HT1080 (cell line): ENCODE results near the genes HTR1A, RGS7BP, CENPK and CD180.

DNA sequence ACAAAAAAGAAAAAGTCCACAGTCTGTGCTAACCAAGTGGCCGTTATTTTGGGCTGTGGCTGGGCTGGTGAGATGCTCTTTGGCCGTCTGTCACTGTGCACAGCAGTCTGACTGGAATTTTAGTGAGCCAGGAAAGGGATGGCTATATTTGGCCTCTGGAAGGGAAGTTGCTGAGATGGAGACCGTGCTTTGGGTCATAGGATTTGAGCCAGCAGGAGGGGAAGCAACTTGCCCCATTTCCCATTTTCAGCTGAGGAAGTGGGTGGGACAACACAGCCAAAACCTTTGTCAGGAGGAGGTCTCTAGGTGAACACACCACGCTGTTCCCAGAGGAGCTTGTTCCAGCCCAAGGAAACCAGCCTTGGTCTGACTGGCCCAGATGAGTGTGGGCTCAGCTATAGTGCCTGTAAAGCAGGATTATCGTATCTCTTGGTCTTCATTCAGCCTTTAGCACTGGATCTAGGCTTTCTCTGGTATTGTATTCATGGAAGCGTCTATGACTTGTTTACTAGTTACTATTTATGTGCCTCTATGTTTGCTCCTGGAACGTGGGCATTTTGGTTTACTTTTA is 334.3 kb downstream of the ZSWIM6 start:
RAMPAGE:
- cytosol, long total RNA: no peak
- long total RNA: no peak
- nucleus, long total RNA: no peak

DNA sequence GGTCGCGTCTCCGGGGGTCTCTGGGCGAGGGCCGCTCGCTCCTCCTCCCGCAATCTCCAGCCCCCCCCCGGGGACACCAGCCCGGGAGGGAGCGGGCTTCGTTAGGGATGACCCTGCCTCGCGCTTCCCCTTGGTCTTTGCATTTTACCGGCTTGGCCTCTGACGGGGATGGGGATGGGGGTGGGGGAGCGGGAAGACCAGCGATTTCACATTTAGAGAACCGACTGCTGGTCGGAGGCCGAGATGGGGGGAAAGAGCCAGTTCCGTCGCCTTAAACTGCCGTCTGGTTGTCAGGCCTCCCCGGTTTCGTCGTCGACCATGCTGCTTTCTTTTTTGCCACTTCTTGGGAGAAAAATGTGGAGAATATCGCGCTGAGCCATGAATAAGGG is 777 bp downstream of the KIF2A start:
RAMPAGE:
- cytosol, long total RNA: no peak
- long total RNA: no peak
- nucleus, long total RNA: no peak

DNA sequence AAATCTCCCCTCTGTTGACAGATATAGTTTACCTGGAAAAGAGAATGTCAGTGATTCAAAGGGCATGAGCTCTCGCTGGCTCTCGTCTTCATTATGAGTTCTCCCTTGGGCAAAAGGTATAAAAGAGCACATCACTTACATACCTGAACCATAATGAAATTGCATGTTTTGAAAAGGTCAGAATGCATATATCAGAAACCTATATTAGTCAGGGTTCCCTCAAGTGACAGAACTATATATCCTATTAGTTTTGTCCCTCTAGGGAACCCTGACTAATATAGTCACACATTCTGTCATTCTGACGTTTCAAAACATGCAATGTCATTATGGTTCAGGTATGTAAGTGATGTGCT is 576.5 kb downstream of the LRRC70 start:
RAMPAGE:
- cytosol, long total RNA: no peak
- long total RNA: no peak
- nucleus, long total RNA: no peak

GRCh38 chr5:63164565-63165474 is 586.2 kb downstream of the LRRC70 start:
RAMPAGE:
- cytosol, long total RNA: no peak
- long total RNA: no peak
- nucleus, long total RNA: no peak

DNA sequence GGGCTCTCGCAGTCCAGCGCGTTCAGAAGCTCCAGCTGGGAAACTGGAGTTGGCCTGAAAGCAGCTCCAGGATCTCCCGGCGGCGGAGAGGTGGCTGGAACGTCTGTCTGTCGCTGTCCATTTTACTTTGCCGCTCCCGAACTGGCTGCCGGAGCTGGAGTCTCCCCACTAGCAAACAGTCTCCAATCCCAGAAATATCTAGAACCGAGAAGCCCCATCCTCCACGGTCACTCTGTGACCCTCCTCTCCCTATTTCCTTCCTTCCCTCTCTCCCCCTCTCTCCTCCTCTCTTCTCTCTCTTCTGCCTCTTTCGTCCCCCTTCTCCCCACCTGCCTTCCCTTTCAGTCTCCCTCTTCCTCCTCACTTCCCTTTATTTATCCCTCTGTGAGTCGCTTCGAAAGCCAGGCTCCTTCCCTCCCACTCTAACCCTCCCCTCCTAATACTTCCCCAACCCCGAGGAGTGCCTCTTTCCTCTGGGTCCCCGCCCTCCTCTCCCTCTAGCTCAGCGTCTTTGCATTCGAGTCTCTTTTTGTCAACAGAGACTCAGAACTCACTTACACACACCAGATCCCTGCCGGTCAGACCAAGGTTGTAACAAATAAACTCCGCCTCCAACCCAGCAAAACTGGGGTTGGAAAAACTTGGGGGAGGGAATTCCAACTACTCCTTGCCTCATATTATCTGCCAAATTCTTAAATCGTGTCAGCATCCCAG is at the start of gene HTR1A:
Gene HTR1A, minus strand, starts transcription at position 537 of the 714 bp plus-strand sequence.
RAMPAGE:
- cytosol, long total RNA: no peak
- long total RNA: no peak
- nucleus, long total RNA: no peak

GRCh38 chr5:64164177-64164482 is 1.5 kb upstream of the RNF180 start:
RAMPAGE:
- cytosol, long total RNA: no peak
- long total RNA: no peak
- nucleus, long total RNA: no peak

DNA sequence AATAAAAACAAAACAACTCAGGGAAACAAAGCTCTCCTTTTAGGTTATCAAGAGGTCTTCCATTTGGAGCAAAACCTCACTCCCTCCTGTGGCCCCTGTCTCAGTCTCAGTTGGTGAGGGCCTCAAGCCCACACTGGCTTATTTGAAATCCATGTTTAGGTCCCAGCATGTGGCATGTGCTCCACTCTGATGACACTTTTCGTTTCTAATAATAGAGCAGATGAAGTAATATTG is 265 bp upstream of the RGS7BP start:
RAMPAGE:
- cytosol, long total RNA: no peak
- long total RNA: no peak
- nucleus, long total RNA: no peak

DNA sequence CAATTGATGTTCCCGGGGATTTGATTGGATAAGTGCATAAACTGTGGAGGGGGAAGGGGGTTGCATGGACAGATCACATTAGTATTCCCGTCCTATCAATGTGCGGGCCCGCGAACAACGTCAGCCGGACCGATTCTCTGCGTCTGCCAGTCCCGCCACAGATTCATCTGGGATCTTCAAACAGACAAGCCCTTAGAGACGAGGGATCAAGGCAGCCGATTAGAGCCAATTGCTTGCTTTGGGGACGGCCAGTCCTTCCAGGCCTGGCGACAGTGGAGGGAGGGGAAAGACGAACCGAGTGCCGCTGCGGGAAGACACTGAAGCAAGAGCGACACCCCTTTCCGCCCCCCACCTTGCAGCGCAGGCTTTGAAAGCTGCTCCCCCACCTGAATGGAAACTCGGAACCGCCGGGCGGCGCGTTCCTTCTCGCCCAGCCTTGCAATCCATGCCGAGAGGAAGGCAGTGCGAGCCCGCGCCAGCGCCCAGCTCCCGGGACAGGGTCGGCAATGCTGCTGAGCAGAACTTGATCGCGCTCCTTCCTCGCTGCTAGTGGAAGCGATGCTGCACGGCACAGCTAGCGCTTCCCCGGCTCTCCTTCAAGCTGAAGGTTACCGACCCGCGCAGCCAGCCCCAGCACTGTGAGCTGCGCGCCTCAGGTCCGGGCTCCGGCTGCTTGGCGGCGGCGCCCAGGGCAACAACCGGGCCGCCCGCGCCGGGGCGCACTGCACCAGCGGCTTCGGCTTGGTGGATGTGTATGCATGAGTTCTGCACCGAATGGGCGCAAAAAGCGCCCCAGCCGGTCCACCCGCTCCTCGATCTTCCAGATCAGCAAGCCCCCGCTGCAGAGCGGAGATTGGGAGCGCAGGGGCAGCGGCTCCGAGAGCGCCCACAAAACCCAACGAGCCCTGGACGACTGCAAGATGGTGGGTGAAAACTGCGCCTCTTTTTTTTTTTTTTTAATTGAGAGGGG is at the start of gene RGS7BP:
Gene RGS7BP, plus strand, starts transcription at position 149 of the 970 bp plus-strand sequence.
RAMPAGE:
- cytosol, long total RNA: no peak
- long total RNA: no peak
- nucleus, long total RNA: no peak

DNA sequence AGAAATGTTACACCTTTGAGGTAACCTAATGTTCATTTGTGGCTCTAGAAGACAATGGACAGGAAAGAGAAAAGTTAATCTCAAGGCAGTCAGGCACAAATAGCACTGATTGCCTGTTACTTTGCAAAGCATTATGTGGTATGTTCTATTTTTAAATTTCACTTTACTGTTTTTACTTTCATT is 67.4 kb downstream of the CWC27 start:
RAMPAGE:
- cytosol, long total RNA: no peak
- long total RNA: no peak
- nucleus, long total RNA: no peak

DNA sequence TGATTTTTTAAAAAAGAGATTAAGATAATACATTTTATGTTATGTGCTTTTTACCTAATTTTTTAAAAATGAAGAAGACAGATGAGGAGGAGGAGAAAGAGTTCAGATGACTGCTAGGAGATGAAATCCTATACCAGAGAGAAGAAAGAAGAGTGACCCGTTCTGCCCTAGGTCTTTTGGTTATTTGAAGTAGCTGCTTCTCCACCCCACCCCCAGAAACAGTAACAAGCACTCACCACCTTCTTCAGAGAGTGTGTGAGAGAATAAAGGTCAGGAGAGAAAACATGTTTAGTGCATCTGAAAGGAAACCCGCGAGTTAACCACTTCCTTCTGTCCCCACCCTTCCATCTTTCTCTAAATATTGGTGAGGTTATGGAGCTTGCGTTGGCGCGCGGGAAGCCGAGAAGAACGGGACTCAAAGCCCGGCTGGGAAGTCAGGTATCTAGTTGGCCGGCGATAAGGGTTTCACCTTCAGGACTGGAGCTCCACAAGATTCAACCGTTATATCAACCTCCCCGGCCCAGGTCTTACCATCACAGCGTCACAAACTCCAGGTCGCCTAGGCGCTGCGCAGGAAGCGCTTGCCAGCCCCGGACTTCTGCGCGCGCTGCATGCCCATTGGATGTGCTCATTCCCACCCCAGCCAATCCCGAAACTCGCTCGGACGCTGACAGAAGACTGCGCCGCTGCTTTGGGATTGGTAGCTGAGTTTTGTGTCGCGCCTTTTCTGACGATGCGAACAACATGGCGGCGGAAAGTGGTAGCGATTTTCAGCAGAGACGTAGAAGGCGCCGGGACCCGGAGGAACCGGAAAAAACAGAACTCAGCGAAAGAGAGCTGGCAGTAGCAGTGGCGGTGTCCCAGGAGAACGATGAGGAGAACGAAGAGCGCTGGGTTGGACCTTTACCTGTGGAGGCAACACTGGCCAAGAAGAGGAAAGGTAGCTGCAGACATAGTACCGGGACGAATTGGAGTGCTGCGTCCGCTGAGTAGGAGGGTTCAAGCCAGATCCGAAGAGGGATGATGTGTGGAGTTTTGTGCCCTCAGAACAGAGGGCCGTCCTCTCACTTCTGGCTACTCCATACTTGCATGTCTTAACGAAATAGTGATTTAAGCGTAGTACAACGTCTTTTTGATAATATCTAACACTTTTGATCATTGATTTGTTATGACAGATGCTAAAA is at the start of gene CENPK:
Gene CENPK, minus strand, starts transcription at position 602 of the 1,184 bp plus-strand sequence.
RAMPAGE:
- cytosol, long total RNA: start-site peak on the minus strand centred at position 576 of the sequence, 57 bp wide, 1,523 and 1,873 reads in 2 replicates; start-site peak on the plus strand centred at position 731 of the sequence, 16 bp wide, 87 and 175 reads in 2 replicates
- long total RNA: start-site peak on the minus strand centred at position 578 of the sequence, 53 bp wide, 779 reads
- nucleus, long total RNA: start-site peak on the minus strand centred at position 572 of the sequence, 30 bp wide, 660 and 145 reads in 2 replicates; start-site peak on the plus strand centred at position 732 of the sequence, 14 bp wide, 326 and 201 reads in 2 replicates

GRCh38 chr5:65719324-65720270 is 2.3 kb downstream of the SGTB start:
RAMPAGE:
- cytosol, long total RNA: no peak
- long total RNA: no peak
- nucleus, long total RNA: no peak

GRCh38 chr5:65788015-65788530 is 66.1 kb downstream of the NLN start:
RAMPAGE:
- cytosol, long total RNA: no peak
- long total RNA: no peak
- nucleus, long total RNA: no peak

DNA sequence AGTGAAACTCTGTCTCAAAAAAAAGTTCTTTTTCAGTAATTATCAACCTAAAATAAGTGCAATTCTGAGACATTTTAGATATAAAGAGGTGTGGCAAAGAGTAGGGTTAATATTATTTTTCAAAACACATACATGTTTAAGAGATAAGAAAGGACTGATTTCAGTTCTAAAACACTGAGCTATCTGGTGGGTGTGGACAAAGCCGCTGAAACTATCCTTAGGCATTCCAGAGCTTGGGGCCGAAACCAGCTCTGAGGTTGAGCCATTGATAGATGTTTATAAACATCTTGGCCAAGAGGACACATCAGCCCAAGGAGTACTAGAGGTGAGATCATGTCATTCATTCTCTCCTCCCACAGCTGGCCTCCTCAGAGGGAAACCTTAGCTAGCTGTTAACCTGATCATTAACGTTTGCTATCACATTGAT is 89.8 kb downstream of the NLN start:
RAMPAGE:
- cytosol, long total RNA: no peak
- long total RNA: no peak
- nucleus, long total RNA: no peak

RAMPAGE:
- cytosol, long total RNA: no peak
- long total RNA: no peak
- nucleus, long total RNA: no peak
Measured at GRCh38 chr5:65924596-65925462, 1.5 kb upstream of the ERBIN start.

RAMPAGE:
- cytosol, long total RNA: no peak
- long total RNA: no peak
- nucleus, long total RNA: no peak
Measured at GRCh38 chr5:66010286-66010734, 83.9 kb downstream of the ERBIN start.

DNA sequence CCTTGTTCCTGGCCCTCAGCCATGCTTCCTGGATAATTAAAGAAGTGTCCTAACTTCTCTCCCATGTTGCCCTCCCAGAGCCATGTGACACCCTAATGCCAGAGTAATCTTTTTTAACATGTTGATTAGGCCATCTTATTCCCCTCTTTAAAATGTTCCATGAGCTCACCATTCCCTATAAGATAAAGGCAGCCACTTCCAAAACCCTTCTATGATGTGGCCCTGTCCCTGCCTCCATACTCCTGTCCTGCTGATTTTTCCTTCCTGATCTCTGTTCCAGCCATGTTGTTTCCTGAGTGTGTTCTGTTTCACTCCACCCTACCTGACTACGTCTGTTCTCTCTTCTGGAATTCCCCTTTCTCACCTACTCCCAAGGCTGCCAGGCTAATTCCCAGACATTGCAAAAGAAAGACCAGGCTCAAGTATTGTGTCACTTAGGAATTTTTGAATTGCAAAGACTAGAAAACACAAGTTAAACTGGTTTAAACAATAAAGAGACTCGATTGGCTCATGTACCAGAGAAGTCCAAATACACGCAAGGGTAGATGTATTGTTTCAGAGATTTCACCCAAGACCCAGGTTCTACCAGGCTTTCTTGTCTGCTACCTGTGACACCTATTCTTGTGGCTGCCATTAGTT is 295.3 kb downstream of the MAST4 start:
RAMPAGE:
- cytosol, long total RNA: no peak
- long total RNA: no peak
- nucleus, long total RNA: no peak

DNA sequence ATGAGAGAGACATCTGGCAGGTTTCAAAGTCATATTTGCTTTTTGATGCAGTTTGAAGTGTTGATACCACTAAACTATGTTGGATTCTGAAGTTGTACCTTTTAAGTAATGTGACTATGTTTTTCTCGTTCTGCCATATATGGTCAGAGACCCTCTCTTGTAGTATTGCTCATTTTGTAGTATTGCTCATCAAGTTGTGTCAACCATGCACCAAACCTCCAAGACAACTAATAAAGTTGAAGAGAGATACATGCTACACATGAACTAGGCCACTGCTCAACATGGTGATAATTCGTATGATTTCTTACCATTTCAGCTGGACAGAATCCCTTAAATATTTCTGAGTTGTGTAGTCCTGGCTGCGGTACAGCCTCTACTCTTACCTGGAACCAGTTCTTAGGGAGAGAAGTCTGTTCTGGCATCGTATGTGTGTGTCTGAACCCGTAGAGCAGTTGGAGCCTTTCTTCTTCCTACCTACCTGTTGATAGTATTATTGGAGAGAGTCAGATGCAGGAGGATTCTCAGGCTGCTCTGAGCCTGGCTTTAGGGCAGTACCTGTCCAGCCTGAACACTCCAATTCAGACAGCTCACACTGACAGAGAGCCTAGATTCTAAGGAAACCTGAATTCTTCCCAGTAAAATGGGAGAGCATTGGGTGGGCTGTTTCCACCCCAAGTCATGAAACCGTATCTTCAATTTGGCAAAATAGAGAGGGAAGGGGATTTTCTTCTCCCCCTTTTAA is 190.2 kb downstream of the CD180 start:
RAMPAGE:
- cytosol, long total RNA: no peak
- long total RNA: no peak
- nucleus, long total RNA: no peak

DNA sequence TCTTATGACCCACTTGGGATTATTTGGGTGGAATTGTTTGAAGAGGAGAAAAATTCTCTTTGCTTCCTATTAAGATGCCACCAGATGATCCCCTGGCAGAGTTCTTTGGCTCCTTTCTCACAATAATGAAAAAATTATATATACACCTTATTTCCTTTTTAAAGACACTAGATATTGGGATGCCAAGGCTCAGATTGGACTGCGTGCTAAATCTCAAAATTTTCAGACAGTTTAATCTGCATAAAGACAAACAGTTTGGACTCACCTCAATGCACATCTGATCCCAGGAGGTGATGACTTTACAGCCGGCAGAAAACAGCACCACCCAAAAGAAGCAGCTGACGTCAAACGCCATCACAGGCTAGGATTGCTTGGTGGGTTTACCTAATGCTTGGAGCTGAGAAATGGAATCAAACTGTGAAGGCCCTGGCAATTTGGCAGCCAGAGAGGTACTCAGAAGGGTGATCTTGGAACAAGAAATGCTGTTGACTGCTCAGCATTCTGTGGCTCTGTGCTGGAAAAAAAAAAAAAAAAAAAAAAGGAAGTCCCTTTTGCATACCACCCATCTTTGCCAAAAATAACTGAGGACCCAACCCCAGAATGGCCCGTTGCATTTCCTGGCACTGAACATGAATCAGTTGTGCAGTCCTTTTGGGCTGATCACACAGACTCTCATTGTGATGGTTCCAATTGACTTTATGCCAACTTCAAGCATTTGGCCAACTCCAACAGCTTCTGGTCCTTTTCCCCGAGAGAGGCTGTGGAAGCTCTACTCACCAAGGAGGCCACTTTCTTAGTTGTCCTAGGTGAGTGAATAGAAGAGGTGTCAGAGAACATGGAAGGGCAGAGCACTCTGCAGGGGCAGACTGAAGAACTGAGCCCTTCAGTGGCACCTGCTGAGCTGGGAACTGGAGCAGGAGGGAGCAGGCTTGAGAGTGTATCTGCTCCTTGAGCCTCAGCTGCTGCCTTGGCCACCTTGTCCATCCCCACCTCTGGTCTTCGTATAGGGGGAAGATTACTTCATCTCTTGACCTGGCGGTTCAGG is at the start of gene CD180:
Gene CD180, minus strand, starts transcription at position 513 of the 1,045 bp plus-strand sequence.
RAMPAGE:
- cytosol, long total RNA: no peak
- long total RNA: no peak
- nucleus, long total RNA: no peak

DNA sequence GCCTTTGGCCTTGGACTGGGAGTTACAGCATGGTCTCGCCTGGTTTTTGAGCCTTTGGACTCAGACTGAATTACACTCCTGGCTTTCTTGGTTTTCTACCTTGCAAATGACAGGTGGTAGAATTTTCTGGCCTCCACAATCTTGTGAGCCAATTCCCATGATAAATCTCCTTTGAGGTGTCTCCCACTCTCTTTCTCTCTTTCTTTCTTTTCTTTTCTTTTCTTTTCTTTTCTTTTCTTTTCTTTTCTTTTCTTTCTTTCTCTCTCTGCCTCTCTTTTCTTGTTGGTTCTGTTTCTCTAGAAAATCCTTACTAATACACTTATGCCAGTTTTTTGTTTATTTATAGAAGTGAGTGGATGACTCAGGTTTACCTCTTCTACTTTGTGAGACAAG is 60.7 kb upstream of the CD180 start:
RAMPAGE:
- cytosol, long total RNA: no peak
- long total RNA: no peak
- nucleus, long total RNA: no peak

DNA sequence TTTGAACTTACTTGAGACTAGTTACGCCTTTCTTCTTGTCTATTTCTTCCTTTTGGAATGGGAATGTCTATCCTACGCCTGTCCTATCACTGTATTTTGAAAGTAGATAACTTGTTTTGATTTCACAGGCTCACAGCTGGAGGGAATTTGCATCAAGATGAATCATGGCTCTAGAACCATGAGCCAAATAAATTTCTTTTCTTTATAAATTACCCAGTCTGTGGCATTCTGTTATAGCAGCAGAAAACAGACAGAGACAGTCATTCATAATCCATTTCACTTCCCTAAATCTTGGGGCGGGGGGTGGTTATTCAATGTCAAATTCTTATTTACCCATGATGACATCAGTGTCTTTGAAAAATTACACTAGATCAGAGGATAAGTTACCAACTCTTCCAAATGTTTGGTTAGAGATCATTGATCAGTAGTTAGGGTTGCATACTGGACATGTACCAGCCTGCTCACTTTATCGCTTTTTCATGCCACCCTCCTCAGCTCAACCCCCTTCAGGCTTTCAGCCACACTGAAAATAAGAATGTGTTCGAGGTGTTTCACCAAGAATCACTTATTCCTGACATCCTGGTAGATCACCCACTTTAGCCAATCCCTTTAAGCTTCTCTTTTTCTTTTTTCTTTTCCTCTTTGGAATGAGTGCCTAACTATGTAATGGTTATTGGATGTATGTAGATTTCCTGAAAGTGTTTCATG is 419.6 kb upstream of the PIK3R1 start:
RAMPAGE:
- cytosol, long total RNA: no peak
- long total RNA: no peak
- nucleus, long total RNA: no peak